Right cardiac atrium (tissue), 1 donor: ENCODE measurements around the gene PGGHG.

GRCh38 chr11:189344-189809 is 3.5 kb upstream of the SCGB1C1 start:
- PRO-cap, result no peak

DNA sequence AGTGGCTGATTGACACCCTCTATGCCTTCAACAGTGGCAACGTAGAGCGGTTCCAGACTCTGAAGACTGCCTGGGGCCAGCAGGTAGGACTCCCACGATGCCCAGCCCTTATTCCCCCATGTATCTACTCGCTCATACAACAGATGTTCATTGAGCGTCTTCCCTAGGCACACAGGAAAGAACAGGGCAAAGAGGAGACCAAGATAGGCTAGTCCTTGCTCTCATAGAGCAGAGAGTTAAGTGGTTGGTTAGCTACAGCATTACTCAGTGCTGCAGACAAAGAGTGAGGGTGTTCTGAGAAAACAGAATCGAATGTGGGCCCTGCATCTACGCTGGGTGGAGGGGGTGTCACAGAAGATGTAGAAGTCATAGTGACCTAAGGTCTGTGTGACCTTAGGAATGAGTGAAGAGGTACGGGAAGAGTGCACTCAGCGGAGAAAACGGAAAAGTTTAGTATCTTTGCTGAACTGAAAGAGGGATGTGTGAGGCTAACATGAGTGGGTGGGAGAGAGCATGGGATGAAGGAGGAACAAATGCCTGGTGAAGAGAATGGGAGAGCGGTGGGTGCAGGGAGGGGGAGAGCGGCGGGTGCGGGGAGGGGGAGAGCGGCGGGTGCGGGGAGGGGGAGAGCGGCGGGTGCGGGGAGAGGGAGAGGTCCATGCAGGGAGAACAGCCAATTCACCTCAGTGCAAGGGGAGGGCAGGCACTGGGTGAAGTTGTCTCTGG is 12.4 kb downstream of the PSMD13 start:
- PRO-cap, result no peak

- PRO-cap, result no peak
Observed at GRCh38 chr11:274788-275251, 3.4 kb upstream of the NLRP6 start.

DNA sequence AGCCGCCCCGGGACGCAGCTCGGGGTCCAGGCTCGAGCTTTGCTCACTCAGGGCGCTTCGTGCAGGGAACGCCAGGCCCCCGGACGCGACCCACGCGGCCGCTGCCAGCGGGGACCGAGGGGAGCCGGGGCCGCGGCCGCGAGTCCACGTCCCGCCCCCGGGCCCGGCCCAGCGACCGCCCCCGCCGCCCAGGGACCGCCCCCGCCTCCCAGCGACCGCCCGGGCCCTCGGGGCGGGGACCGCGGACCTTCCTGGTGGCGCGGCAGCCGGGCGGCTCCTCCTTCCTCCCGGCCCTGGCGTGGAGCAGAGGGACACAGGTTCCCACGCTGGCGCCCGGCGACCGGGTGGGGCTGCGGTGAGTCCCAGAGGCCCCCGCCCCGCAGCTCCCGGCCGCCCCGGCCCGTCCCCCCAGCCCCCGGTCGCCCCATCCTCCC is at the start of gene PGGHG:
Gene PGGHG (plus strand): TSS at position 242 of the 434 bp plus-strand sequence.
- PRO-cap, result bidirectional peak, plus-strand start at position 306 of the sequence, minus-strand start at position 144 of the sequence

DNA sequence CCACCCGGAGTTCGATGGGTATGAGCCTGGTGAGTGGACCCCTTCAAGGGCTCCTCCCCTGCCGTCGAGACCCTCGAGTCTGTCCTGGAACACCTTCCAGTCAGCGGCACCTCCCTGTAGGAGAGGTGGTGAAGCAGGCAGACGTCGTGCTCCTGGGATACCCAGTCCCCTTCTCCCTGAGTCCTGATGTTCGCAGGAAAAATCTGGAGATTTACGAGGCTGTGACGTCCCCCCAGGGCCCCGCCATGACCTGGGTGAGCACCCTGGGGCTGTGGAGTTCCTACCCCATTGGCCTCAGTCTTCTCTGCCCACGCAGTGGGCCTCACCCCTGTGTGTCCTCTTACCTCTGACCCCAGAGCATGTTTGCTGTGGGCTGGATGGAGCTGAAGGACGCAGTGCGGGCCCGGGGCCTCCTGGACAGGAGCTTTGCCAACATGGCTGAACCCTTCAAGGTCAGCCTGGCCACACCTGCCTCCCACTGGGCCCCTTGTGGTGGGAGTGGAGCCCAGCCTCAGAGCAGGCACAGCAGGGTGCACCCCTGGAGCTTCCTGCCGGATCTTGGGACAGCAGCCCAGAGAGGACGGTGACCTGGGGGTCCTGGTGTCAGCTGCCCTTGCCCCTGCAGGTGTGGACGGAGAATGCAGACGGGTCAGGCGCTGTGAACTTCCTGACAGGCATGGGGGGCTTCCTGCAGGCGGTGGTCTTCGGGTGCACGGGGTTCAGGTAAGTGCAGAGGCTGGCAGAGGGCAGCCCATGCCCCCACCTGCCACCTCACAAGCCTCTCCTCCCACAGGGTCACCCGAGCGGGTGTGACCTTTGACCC is 4.8 kb downstream of the PGGHG start:
- PRO-cap, result no peak

GRCh38 chr11:314824-315786 is 1.3 kb downstream of the IFITM1 start:
- PRO-cap, result no peak

GRCh38 chr11:441574-441816 is 316 bp downstream of the ANO9 start:
- PRO-cap, result no peak

- PRO-cap, result no peak
Observed at GRCh38 chr11:495719-496357, 11.2 kb downstream of the RNH1 start.

DNA sequence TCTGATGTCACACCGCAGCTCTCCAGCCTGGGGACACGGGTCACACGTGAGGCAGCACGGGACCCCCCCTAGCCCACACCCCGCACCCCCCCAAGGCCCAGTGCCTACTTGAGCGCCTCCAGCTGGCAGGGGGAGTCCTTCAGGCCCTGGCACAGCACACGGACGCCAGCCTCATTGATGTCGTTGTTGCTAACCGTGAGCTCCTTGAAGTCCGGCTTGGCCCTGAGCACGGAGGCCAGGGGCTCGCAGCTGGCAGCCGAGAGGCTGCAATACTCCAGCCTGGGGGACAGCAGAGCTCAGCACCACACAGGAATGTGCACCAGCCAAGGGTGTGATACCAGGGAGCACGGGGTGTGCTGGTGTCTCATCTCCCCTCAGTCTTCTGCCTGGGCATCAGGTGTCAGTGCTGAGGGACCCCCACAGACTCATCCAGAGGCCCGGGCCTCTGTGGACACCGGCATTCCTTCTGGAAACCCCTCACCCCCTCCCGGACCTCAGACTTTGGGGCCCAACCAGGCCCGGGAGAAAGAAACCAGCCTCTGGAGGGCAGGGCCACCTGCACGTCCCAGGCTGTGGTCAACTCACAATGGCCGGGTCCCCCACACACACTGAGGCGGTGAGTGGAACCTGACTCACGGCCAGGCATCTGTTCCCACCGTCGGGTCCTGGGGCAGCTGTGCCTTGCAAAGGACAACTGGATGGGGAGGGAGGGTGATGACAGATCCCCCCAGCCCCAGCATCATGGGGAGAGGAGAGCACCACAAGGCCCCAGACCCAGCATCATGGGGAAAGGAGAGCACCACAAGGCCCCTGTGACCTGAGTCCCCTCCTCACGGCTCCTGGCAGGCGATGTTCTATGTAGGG is 7.9 kb downstream of the RNH1 start:
- PRO-cap, result no peak

DNA sequence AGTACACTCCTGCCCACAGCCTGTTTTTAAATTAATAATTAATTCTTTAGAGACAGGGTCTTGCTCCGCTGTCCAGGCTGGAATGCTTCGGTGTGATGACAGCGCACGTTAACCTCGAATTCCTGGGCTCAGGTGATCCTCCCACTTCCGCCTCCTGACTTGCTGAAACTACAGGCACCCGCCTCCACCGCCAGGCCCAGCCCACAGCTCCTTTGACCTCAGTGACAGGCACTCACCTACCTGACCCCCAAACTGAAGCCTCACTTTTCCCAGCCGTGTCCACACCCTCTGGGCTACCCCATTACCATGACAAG is 852 bp downstream of the LMNTD2 start:
- PRO-cap, result no peak

- PRO-cap, result no peak
Observed at GRCh38 chr11:560043-560572, 430 bp downstream of the LMNTD2 start.

- PRO-cap, result bidirectional peak, plus-strand start at chr11:568806, minus-strand start at chr11:568437; bidirectional peak, plus-strand start at chr11:568992, minus-strand start at chr11:568942
Observed at GRCh38 chr11:567955-569105, 7.6 kb downstream of the RASSF7 start.

DNA sequence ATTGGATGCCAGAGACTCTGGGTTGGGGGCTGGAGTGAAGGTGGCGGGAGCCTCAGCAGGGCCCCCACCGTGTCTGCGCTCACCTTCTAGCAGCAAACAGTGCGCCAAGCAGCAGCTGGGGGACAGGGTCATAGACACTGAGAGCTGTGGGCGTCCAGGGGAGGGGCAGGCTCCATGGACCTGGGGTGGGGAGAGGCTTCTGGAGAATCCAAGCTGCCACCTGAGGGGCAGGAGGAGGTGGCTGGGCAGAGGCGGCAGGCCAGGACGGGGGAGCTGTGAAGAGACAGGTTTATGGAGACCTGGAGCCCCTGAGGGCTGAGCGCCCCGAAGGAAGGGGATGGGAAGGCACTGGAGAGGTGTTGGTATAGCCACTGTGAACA is 8.0 kb downstream of the PHRF1 start:
- PRO-cap, result no peak

- PRO-cap, result no peak
Observed at GRCh38 chr11:587869-588427, 11.7 kb downstream of the PHRF1 start.

DNA sequence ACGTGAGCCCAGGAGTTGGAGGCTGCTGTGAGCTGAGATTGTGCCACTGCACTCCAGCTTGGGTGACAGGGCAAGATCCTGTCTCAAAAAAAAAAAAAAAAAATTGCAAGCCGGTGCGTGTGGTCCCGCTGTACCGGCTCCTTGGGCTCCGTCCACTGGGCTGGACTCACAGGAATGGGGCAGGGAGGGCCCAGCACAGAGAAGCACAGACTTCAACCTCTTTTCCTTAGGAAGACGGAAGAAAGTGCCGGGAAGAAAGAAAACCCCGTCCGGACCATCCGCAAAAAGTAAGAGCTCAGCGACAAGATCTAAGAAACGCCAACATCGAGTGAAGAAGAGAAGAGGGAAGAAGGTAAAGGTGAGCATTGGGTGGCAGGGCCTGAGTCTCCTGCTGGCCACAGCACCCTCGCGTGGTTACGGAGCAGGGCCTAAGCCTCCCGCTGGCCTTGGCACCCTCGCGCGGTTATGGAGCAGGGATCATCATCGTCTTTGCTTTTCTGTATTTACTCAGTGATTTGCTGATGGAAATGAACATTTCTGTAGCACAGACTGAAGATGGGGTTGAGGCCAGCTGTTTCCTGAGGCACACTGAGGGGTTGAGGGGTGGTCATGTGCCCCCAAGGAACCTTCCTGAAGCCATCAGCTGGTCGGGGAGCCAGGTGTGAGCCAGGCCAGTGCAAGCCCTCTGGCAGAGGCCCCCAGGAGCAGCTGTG is 14.2 kb downstream of the IRF7 start:
- PRO-cap, result no peak

GRCh38 chr11:629071-629683 is 2.2 kb upstream of the SCT start:
- PRO-cap, result no peak

- PRO-cap, result no peak
Observed at GRCh38 chr11:674417-674863, 20.6 kb downstream of the DEAF1 start.

- PRO-cap, result no peak
Observed at GRCh38 chr11:696837-697701, 1.5 kb downstream of the TMEM80 start.

GRCh38 chr11:706850-707654 is 1.0 kb downstream of the EPS8L2 start:
- PRO-cap, result bidirectional peak, plus-strand start at chr11:707137, minus-strand start at chr11:707080

- PRO-cap, result no peak
Observed at GRCh38 chr11:729713-730250, 17.5 kb upstream of the TALDO1 start.